Metastatic Breast Carcinoma in the Ovary (tissue), 3 donors: ENCODE measurements around a stretch of chr20.

GRCh38 chr20:3758533-3759031, 9.0 kb downstream of the ADISSP start:
- PRO-cap, 3 experiments = no peak in any of the 3 experiments

GRCh38 chr20:3765416-3765663, 2.2 kb downstream of the ADISSP start:
- PRO-cap, 3 experiments = no peak in any of the 3 experiments

DNA sequence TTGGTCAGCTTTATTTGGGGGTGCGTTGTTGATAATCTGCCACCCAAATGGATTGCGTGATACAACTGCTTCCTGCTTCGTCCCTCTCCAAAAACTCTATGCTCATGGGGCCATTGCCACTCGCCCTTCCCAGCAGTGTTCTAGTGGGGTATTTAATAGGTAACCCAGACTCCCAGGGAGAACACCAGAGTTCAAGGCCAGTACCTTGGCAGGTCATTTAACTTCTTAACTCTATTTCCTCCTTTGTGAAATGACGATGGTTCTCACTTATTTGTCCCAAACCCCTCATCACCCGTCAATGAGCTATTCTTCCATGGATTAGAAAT, 467 bp upstream of the SPEF1 start:
- PRO-cap, 3 experiments = no peak in any of the 3 experiments

DNA sequence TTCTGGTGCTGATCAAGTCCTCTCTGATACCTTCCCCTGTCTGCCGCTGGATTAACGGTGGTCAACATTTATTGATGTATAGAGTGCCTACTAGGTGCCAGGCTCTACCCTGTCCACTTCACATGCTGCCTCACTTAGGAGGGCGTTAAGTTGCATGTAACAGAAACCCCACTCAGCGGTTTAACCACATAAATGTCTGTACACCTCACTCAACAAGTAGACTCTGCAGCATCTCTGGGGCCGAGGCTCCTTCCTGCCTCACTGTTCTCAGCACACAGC, 4.5 kb upstream of the AP5S1 start:
- PRO-cap, 3 experiments = no peak in any of the 3 experiments

- PRO-cap, 3 experiments = no peak in any of the 3 experiments
Observed at GRCh38 chr20:3818203-3819243, 1.8 kb upstream of the AP5S1 start.

DNA sequence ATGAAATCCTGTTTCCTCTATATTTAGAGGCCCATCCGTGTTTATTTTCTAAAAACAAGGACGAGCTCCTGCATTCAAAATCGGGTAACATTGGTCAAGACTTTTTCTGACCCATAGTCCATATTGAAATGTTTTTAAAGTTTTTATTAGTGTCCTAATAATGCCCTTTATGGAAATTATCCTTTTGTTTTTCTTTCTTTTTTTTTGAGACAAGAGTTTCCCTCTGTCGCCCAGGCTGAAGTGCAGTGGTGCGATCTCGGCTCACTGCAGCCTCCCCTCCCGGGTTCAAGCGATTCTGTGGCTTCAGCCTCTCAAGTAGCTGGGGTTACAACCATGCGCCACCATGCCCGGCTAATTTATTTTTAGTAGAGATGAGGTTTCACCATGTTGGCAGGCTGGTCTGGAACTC, 841 bp downstream of the AP5S1 start:
- PRO-cap, 3 experiments = no peak in any of the 3 experiments

GRCh38 chr20:3846548-3846765, 177 bp upstream of the MAVS start:
- PRO-cap, 3 experiments = peak in 3 of 3 experiments; most common minus-strand start chr20:3846722 (in 2)

- PRO-cap, 3 experiments = no peak in any of the 3 experiments
Observed at GRCh38 chr20:3866374-3867301, 20.0 kb downstream of the MAVS start.

- PRO-cap, 3 experiments = no peak in any of the 3 experiments
Observed at GRCh38 chr20:3875803-3876553, 13.2 kb upstream of the PANK2 start.

GRCh38 chr20:3926803-3927733, 37.9 kb downstream of the PANK2 start:
- PRO-cap, 3 experiments = no peak in any of the 3 experiments

DNA sequence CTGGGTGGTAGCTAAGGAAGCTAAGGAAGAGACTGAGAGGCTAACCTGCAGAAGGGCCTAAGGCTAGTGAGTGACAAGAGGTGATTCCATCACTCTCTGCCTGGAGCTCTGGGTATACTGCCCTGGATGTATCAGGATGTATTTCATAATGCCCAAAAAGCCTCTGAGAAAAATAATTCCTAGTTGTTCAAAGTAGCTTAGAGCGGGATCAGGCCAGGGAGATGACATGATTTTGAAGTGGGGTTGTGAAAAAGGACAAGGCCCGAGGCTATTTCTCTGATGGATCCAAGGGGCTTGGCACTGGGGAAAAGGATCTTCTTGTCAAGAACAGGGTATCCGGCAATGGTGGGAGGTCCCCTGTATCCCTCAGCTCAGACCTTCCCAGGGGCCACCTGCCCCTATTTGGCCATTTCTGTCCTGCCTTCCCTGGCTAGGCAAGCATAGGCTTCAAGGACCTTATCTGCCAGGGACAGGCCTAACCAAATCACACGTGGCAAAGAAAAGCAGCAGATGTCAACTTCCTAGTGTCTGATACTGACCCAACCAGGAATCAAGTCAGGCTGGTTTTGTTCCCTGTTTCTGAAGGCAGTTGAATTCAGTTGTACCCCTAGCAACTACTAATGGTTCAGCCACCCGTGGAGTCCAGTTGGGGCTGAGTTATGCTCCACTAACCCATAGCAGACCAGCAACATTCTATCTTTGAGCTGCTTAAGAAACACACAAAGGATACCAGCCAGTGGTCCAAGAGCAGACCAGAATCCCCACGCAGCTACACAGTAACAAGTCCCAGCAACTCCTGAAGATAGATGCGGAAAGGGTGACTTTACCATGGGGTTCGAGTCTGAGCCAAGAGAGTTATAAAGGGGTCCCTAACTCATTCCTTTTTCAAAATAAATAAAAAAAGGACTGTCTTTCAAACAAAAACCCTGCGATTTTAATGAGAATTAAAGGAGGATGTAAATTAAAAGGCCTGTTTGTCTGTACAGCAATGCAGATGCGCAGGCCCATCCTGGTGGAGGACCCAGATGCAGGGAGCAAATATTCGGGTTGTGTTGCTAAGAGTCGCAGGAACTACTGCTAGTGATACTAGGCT, 41.7 kb downstream of the PANK2 start:
- PRO-cap, 3 experiments = no peak in any of the 3 experiments

GRCh38 chr20:4004628-4005170, 10.7 kb downstream of the RNF24 start:
- PRO-cap, 3 experiments = no peak in any of the 3 experiments

DNA sequence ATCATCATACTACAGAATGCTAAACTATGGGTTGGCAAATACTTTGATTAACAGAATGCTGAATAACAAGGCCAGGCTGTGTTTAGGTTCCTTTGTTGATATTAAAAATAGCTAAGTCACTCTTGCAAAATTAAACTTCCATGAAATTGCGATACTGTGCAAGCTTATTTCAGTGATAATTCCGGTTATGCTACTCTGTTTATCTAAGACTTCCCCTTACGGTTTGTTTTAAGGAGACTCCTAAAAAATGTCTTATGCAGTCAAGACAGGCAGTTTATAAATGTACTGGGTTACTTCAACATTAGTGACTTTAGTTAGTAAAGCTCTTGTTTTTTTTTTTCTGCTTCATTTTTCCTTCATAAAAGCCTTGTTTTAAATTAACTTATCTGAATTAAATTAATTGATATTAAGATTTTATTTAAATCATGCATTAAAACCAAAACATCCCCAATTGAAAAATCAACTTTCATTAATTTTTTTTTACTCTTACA, 2.6 kb downstream of the RNF24 start:
- PRO-cap, 3 experiments = no peak in any of the 3 experiments

DNA sequence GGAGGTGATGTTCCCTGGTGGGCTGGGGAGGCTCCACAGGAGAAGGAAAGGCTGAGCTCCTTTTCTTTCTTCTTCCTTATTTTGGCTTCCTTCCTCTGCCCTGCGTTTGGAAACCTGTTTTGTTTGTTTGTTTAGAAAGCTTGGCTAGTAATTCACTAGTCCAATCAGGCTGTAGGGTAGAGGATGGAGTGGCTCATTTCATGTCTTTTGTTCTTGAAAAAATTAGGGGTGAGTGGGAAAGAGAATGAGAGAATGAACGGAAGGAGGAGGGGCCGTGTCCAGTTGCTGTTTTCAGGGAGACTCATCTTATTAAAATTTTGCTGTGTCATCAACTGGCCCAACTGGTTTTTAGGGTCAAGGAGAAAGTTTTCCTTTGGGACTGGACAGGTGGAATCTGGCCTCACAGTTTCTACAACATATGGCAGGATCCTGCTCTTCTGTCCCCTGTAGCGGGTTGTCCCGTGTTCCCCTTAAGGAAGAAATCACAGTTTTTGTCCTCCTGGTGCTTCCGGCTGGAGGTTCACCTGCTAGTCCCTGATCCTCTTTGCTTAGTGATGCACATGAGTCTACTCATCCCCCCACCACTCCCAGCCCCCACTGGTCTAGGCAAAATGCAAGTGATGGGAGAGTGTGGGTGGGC, 3.0 kb upstream of the RNF24 start:
- PRO-cap, 3 experiments = no peak in any of the 3 experiments

- PRO-cap, 3 experiments = no peak in any of the 3 experiments
Observed at GRCh38 chr20:4069765-4070261, 54.5 kb upstream of the RNF24 start.

GRCh38 chr20:4090623-4091079, 58.0 kb upstream of the SMOX start:
- PRO-cap, 3 experiments = no peak in any of the 3 experiments

GRCh38 chr20:4170958-4171380, 22.3 kb downstream of the SMOX start:
- PRO-cap, 3 experiments = no peak in any of the 3 experiments

- PRO-cap, 3 experiments = no peak in any of the 3 experiments
Observed at GRCh38 chr20:4613493-4614354, 72.5 kb upstream of the PRNP start.

DNA sequence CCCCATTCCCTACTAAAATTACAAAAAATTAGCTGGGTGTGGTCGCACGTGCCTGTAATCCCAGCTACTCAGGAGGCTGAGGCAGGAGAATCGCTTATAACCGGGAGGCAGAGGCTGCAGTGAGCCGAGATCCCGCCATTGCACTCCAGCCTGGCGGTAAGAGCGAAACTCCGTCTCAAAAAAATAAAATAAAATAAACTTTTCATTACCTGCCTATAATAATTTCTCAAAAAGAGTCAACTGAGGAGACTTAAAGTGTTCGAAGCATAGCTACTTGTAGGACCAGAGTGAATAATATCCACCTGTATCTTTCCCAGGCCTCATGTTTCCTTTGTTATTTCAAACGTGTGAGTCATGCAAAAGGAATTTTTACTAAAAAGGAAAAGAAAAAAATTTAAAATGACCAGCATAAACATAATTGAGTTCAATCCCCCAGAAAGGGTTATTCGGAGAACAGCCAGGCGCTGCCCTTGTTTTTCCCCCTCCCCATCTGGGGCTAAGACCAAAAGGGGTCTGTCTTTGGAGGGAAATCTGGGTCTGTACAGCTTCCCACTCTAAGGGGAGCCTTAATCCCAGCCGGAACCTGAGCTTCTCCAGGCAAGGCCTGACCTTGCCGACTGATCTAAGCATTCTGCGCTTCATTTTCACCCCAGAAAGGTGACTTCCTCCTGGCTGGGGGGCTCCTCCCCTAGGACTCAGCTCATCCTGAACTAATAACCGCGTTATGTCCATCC, 17.5 kb downstream of the PRNP start:
- PRO-cap, 3 experiments = no peak in any of the 3 experiments

DNA sequence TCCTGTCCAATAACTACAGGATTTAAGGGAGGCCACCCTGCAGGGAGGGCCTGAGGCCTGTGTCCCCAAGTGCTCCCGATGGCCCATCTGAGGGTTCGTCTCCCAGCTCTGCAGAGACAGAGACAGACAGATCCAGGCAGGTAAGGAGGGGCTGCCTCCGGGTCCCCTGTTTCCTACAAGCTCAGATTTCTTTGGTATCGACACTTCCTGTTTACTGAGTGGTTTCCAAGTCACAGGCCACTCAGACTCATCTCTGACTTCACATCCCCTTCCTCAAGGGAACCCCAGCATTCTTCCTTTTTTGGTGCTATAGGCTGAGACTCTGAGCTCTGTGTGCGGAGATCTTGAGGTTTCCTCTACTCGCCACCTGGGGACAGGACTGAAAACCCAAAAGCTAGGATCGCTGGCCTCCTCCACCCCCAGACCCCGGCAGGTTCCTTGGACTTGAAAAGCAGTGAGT, 9.2 kb downstream of the RASSF2 start:
- PRO-cap, 3 experiments = peak in 2 of 3 experiments; most common plus-strand start position 290 of the sequence (in 1); most common minus-strand start position 177 of the sequence (in 1)